Mammary epithelial cell (primary cell): ENCODE measurements around the gene PRXL2C.

- CAGE, long polyA plus RNA: no peak
- RRBS: no CpG with 5 or more reads among the region's 13 CpGs
These were observed 83.0 kb downstream of the PTCH1 start for GRCh38 chr9:95425864-95426567.

- CAGE, long polyA plus RNA: no peak
- RRBS: no CpG with 5 or more reads among the region's 23 CpGs
These were observed 64.7 kb downstream of the PTCH1 start for GRCh38 chr9:95443983-95445094.

DNA sequence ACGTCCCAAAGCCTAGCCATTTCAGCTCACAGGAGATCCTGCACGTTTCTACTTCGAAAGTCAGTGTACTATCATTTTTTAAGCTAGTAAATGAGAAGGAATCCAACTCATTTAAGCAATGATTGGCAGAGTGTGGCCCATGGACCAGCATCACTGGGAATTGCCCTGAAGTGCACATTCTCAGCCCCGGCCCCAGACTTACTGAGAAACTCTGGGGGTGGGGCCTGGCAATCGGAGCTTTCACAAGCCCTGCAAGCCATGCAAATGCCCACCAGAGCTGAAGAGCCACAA lies 32.1 kb downstream of the PTCH1 start:
- CAGE, long polyA plus RNA: no peak
- RRBS: no CpG with 5 or more reads among the region's 5 CpGs

DNA sequence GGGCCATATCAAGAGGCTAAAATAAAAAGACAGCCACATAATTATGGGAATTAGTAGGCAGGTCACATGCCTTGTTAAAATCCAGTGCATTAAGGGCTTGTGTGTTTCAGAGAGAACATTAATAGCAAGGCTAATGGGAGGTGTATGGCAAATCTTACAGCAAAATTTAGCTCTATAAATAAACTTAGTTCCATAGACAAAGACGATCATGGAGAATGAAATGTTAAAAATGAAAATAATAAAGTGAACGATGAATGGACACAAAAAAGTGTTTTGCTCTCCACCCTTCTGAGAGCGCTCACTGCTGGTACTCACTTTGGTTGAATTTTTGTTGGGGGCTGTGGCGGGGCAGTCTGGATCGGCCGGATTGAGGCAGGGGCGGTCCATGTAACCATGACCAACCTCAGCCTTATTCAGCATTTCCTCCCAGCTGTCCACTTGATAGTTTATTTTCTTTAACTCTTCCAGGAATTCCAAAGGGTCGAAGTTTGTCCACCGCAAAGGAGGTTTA lies 28.9 kb downstream of the PTCH1 start:
- CAGE, long polyA plus RNA: no peak
- RRBS: no CpG with 5 or more reads among the region's 9 CpGs

GRCh38 chr9:95493978-95495173 lies 14.7 kb downstream of the PTCH1 start:
- CAGE, long polyA plus RNA: no peak
- RRBS: no CpG with 5 or more reads among the region's 50 CpGs

DNA sequence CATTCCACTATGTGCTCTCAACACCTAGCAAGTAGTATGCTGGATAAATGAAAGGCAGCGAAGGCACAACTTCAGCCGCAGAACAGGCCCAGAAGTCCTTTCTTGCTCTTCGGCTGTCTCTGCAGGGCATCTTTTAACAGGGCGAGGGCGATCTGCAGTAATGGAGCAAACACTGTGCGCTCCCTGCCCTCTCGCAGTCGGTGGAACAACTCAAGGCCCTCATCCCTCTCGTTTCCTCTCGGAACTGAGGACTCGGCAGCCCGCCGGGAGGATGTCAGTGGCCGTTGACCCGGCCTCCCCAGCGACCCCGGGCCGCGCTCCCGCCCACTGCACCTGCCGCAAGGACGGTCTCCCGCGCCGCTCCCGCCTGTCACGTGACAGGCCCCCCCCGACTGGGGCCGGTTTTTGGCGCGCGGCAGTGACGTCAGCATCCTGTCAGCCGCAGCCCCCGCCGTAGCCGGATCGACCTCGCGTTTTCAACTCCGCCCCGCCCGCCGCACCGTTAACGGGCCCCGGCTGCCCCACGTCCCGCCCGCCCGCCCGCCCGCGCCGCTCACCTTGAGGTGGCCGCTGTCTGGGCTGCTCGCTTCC lies 1.0 kb downstream of the ZNF367 start:
- CAGE, long polyA plus RNA: no peak
- RRBS: 1% methylated on average over 26 of the region's 57 CpGs

DNA sequence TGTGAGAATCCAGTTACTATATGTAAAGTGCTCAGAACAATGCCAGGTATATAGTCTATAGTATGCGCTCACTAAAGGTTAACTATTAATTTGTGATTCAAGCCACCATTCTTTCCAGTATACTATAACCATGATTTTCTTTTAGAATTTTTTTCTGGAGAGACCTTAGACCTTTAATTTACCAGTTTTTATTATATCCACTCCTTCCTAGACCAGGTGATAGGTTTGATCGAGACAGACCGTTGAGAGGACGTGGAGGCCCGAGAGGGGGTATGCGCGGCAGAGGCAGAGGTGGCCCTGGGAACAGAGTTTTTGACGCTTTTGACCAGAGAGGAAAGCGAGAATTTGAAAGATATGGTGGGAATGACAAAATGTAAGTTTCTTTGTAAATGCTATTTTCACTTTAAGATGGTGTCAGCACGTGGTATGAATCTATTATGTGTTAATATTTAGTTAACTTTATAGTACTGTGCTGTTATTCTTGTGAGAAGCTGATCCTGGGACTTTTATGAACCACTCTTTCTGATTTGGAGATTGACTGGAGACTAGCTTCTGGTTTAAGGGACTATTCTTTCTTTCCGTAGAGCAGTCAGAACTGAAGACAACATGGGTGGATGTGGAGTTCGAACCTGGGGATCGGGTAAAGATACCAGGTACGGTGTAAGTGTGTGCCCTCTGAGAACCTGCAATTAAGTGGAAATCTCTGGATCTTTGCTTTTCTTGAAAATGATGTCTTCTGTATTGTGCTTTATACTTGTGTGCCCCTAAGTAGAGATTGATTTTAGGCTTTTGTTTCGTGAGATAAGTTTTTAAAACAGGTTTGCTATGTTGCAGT lies 15.4 kb downstream of the HABP4 start:
- CAGE, long polyA plus RNA: no peak
- RRBS: no CpG with 5 or more reads among the region's 15 CpGs

GRCh38 chr9:96487828-96488493 lies 38.0 kb downstream of the HABP4 start:
- CAGE, long polyA plus RNA: no peak
- RRBS: 87% methylated on average over 5 of the region's 12 CpGs

GRCh38 chr9:96491031-96491495 lies 41.1 kb downstream of the HABP4 start:
- CAGE, long polyA plus RNA: no peak
- RRBS: no CpG with 5 or more reads among the region's 7 CpGs

DNA sequence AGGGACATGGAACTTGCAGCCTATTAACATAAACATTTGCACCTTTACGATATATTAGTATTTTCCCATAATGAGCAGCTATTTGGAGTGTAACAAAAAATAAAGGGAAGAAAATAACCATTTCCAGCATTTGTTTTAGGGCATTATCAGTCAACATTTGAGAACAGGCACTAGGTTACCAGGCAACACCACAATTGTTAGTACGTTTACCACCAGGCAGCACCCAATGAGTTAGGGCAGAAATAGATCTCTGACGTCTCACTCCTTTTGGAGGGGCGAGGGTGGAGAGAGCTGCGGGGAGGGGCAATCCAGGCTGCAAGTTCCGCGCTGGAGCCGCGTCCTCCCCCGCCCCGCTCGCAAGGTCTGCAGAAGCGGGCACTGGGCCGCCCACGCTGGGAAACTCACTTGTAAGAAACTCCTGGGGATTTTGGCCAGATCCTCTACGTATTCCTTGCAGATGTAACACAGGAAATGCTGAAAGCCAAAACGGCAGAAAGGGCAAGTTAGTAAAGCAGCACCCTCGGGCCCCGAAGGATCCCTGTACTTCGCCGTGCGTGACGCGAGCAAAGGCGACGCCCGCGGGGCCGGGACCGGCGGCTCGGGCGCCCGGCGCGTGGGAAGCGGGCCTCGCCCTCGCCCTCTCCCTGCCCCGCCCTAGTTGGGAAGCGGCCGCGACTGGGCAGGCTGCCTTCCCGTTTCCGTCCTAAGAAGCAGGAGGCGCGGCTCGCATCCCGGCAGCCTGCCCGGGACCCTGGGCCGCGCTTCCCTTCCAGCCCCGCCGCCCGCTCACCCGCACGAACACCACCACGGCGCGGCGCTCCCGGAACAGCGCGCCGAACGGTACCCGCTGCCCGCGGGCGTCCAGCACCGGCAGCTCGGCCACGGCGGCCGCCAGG lies 569 bp downstream of the PRXL2C start:
- CAGE, long polyA plus RNA: no peak
- RRBS: under 1% methylated on average over 24 of the region's 75 CpGs

GRCh38 chr9:96655196-96655500 lies at the start of gene PRXL2C:
Gene PRXL2C, minus strand, starts transcription at chr9:96655317.
- CAGE, long polyA plus RNA: no peak
- RRBS: 1% methylated on average over 23 of the region's 41 CpGs

- CAGE, long polyA plus RNA: no peak
- RRBS: no CpG with 5 or more reads among the region's 6 CpGs
These were observed 34.0 kb upstream of the ZNF510 start for GRCh38 chr9:96811685-96812553.

DNA sequence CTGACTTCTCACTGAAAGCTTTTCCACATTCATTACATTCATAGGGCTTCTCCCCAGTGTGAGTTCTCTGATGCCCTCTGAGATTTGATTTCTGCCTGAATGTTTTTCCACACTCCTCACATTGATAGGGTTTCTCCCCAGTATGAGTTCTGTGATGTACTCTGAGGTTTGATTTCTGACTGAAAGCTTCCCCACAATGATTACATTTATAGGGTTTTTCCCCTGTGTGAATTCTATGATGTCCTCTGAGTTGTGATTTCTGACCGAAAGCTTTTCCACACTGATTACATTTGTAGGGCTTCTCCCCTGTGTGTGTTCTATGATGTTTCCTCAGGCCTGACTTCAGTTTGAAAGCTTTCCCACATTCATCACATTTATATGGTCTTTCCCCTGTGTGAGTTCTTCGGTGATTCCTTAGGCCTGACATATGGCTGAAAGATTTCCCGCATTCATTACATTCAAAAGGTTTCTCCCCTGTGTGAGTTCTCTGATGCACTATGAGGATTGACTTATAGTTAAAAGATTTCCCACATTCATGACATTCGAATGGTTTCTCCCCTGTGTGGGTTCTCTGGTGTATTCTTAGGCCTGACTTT lies 36.1 kb downstream of the ZNF782 start:
- CAGE, long polyA plus RNA: no peak
- RRBS: no CpG with 5 or more reads among the region's 4 CpGs

DNA sequence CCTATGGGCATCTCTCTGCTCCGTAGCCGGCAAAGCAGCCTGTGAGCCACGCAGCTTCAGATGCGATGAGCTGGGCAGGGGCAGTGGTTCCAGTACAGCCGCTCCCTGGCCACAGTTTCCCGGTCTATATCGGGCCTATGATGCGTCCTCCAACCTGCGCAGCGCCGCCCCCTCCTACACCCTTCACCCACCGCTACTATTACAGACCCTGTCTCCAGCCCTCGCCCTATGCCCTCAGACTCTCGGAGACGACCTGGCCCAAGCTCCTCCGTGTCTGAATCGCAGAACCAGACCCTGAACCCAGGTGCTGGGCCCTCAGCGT lies 1.3 kb downstream of the TMOD1 start:
- CAGE, long polyA plus RNA: no peak
- RRBS: 71% methylated on average over 4 of the region's 18 CpGs

GRCh38 chr9:97546033-97546573 lies 44.6 kb downstream of the TMOD1 start:
- CAGE, long polyA plus RNA: no peak
- RRBS: no CpG with 5 or more reads among the region's 7 CpGs

DNA sequence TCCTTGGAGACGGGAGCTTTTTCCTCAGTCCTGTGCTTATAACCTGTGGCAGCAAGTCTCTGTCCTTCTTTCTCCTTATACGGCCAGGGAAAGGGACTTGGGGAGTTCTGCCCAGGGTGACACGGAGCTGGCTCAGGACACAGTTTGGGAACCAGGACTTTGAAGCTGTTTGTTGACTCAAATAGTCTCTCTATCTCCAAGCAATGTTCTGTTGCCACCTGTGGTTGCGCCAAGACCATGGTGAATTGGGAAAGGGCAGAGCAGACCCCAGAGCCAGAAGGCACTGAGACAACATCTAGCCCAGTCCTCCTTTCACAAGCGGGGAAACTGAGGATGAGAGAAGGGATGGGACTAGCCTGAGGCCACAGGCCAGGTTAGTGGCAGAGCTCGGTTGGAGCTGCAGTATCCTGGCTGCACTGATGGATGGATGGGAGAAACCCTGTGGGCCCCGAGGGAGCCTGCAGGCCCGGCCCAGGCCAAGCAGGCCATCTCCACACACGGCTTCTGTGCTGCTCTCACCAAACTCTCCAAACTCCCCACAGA lies 60.4 kb downstream of the TSTD2 start:
- CAGE, long polyA plus RNA: no peak
- RRBS: no CpG with 5 or more reads among the region's 9 CpGs

- CAGE, long polyA plus RNA: no peak
- RRBS: no CpG with 5 or more reads among the region's 16 CpGs
These were observed 31.0 kb downstream of the TSTD2 start for GRCh38 chr9:97602020-97602764.

DNA sequence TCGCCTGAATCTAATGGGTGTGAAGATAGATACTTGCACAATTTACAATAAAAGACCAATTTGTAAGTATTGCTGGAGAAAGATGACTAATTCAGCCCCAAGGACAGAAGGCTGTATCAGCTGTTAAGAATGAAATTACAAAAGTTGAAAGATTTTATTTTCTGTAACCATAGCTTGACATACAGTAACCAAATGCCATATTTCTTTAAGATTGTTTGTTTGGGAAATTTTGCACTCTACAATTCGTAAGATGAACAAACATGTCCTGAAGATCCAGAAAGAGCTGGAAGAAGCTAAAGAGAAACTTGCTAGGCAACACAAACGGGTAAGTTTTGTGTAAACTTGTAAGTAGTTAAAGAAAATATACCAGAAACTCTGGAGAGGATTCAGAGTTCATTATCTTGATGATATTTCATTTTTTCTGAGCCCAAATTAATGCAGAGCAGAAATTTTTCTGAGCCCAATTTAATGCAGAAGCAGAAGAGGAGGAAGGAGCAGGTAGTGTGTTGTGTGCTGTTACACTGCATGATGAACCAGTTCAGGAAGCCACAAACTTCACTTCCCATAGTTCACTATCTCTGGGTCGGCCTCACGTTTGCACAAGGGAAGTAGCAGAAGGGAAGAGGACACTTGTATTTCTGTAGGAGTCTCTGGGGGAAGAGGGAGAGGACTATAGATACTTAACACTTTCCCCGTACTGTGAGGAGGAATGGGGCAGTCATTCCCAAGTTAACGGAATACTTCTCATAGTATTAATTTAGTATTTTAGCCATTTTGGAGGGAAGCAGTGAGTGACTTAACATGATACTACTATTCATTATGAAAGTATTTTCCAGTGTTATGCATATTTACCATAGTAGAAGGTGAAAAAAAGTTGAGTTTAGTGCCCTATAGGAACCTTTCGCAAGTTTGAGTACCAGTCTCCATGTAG lies 30.3 kb downstream of the XPA start:
- CAGE, long polyA plus RNA: no peak
- RRBS: no CpG with 5 or more reads among the region's 8 CpGs

- CAGE, long polyA plus RNA: no peak
- RRBS: no CpG with 5 or more reads among the region's 2 CpGs
These were observed 7.2 kb upstream of the XPA start for GRCh38 chr9:97704375-97704604.

DNA sequence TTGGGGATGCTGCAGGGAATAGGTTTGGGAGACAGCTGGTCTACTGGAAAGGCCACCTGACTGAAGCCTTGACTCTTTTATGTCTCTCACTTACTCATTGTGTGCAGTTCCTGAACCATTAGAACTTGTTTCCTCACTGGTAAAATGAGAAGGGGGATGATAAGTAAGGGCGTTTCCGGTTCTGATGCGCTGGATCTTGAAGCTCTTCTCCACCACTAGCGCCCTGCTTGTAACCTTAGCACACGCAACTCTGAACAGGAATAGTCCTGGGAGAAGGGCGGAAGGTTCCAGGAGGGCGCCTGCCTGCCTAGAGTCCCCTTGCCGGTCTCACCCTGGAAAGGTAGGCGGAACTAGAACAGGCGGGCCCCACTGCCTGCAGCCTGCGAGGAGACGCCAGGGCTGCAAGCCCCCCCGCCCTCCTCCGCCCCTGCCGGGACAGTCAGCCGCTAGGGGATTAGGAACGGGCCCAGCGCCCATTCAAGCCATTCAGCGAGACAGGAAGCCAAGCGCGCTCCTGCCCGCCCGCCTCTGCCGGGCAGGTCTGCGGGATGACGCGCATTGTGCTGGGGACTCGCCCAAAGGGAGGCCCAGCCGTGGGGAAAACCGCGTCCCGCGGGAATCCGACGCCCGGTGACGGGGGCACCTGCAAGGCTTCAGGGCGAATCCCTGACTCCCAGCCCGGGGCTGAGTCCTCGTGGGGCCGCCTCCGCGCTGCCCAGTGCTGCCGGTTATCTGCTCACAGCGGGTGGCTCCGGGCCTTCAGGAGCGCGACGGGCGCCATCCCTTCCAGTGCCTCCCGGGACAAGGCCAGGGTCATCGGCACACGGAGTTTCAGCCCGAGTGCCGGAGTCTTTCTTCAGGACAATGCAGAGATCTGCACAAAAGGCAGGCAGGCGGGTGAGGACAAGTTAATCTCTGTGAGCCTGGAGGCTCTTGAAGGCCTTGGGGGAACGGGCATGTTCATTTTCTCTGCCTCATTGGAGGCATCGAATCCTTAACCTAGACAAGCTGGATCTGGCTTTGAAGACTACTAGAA lies 44.1 kb upstream of the XPA start:
- CAGE, long polyA plus RNA: no peak
- RRBS: 13% methylated on average over 36 of the region's 58 CpGs